ENCODE measurements around a stretch of chr7.

- PRO-cap, 7 experiments = peak in 1 of 7 experiments; most common plus-strand start chr7:134888802 (in 1)
Measured at GRCh38 chr7:134888163-134889025, 97.9 kb upstream of the AGBL3 start.

DNA sequence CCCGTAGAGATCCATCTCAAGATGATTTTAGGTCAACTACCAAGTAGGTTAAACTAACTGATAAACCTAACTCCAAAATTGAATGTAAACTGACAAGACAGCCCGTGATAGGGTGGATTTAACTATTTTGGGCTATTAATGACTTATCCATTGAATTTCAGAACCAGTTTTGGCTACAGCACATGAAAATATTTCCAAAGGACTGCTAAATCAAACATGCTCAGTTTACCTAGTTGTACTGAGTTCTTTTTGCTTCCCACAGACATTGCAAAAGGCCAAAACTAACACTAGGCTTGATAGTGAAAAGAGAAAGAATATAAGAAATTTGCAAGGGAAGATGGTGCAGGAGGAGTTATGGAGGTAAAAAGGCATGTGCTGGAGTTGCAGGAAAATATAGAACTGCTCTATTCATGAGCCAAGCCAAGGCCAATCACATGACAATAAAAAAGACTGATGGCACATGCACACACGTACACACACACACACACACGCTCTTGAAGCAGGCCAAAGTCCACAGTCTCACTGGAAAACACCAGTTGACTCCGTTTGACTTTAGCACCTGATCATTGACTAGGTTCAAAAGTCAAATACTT, 76.0 kb upstream of the AGBL3 start:
- PRO-cap, 7 experiments = no peak in any of the 7 experiments

GRCh38 chr7:134933862-134934456, 52.3 kb upstream of the AGBL3 start:
- PRO-cap, 7 experiments = no peak in any of the 7 experiments

- PRO-cap, 7 experiments = peak in 6 of 7 experiments; most common plus-strand start chr7:134995418 (in 4); most common minus-strand start chr7:134995310 (in 6)
Measured at GRCh38 chr7:134994951-134996125, 9.0 kb downstream of the AGBL3 start.

DNA sequence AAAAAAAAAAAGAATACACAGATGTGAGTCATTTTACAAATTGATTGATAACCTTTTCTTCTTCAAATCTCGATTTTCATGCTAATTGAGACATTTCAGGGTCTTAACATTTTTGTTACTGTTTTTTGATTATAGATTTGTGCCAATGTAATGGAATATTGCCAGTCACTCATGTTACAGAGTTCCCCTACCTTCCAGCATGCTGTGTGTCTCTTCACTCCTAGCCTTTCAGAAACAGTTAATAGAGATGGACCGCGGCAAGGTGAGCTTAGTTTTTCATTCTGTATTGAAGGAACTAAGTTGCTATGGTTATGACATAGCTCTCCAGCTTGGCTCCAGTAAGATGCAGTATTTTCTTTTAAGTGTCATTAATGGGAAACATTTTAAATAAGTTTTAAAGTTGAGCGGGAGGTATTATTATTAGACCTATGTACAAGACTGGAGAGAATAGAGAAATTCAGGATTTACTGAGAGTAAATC, 23.9 kb upstream of the STMP1 start:
- PRO-cap, 7 experiments = no peak in any of the 7 experiments

DNA sequence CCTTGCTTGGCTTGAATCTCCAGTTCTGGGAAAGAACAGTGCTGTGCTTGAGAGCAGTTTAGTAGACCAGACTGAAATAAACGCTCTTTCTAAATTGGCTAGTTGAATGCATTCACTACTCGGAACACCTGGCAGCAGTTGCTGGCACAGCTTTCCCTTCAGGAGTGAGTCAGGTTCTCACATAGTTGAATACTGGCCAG, 16.5 kb downstream of the STMP1 start:
- PRO-cap, 7 experiments = no peak in any of the 7 experiments

DNA sequence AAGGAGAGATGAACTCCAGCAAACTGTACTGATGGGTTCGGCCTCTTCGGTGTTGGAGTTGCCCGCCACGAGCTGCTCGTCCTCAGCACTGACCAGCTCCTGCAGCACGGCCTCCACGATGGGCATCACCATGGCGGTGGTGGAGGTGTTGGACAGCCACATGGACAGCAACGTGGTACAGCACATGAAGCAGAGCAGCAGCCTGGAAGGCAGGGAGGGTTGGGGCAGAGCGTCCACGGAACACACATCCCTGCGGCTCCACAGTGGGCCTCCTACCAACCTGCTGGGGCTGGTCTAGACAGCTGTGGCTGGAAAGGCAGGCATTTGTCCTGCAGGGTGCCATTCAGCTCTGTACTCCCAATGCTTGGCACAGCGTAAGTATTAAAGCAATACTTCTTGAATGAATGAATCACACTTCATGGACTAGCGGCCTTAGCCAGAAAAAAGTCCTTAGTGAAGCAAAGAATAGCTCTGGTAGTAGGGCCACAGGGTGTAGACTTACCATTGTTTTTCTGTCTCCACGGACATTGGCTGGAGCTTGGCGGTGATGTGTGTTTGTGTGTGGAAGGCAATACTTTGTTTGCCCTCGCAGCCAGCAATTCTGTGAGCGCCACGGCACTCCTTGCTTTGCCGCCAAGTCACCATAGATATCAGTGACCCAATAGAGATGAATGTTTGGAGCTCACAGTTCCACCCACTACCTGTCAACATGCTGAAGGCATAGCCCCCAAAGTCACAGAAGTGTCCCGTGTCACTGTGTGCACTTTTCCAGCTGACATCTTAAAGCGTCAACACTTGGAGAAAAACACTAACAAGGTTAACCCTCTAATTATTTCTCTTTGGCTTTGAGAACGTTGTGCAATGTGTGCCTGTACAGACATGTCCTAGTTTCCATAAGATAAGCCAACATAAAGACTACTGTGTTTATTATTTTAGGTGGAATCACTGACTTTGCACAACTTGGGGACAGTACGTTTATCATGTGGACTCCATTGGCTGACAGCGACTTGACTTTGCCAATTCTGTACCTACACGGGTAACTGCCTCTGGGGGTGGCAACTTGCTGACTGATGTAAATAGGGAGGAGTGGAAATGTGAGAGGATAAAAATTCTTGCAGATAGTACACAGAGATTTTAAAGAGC, 21.5 kb downstream of the SLC13A4 start:
- PRO-cap, 7 experiments = no peak in any of the 7 experiments

DNA sequence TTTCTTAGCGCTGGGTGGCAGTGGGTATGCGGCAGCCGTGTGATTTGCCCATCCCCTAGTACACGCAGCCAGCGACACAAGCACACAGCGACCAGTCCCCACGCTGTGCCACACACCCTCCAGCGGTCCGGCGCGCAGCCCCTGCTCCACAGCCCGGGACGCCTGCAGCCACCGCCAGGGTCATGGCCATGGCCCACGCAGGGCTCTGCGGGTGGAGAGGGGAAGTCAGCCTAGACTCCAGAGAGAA, 2.4 kb downstream of the CHRM2 start:
- PRO-cap, 7 experiments = no peak in any of the 7 experiments

GRCh38 chr7:137579902-137580158, 236.3 kb upstream of the PTN start:
- PRO-cap, 7 experiments = no peak in any of the 7 experiments

GRCh38 chr7:137899275-137899941, 52.6 kb upstream of the DGKI start:
- PRO-cap, 7 experiments = no peak in any of the 7 experiments

- PRO-cap, 7 experiments = peak in 6 of 7 experiments; most common plus-strand start chr7:137935416 (in 1); most common minus-strand start chr7:137935358 (in 6)
Measured at GRCh38 chr7:137935159-137935661, 66.7 kb downstream of the CREB3L2 start.

DNA sequence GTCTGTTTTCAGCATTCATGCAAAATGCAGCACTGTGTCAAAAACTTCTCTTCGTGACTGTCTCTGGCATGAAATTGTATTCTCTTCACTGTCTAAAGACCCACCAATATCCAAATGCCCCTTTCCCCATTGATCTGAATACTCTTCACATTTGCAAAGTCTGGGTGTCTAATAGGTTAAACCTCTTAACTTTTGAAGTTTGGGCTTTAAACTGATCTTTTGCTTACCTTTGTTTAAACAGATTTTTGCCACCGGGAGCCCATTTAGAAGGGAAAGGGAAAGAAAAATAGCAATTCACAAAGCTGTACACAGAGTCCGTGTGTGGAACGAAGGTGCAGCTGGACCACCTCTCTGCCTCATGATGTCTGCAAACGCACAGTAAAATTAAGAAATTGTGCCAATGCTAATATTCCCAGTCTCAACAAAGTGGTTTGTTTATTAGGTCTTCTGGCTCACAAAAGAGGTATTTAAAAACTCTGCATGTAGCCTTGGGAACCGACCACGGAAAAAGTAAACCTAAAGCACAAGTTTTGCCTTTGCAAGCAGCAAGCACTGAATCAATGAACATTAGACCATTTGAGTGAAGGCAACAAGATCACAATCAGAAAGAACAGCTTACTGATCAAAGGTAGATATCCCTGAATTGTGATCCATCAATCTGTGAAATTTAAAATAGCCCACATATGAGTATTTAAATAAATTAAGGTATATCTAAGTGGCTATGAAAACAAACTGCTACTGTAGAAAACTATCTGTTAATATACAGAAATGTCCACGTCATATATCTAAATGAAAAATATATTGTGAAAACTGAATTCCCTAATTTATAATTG, 57.7 kb downstream of the CREB3L2 start:
- PRO-cap, 7 experiments = no peak in any of the 7 experiments

DNA sequence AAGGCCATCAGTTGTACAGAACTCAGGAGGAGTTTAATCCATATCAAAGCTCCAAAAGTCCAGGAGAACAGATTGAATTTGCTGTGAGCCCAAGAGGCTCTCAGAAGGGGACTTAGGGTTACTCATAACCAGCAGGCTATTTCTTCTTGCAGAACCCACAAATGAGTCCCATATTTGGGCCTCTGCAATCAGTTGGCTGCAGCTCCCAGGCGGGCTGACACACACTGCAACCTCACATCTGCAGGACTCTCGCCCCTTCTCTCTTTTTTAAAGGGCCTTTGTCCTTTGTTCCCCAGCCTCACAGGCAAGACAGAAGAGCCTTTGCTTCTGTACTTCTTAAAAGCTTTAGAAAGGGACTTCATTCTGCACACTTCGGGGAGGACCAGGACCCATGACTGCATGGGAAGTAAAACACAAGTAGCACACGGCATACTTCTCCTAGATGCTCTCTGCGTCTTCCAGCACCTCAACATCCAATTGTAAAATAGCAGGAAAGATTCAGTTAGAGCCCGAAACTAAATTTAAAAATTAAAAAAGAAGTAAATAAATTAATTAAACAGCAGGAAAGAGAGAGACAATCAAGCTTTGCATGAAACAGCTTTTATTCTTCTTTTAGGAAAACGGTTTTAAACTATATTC, 26.6 kb downstream of the CREB3L2 start:
- PRO-cap, 7 experiments = no peak in any of the 7 experiments

- PRO-cap, 7 experiments = no peak in any of the 7 experiments
Measured at GRCh38 chr7:137990232-137990766, 11.6 kb downstream of the CREB3L2 start.

DNA sequence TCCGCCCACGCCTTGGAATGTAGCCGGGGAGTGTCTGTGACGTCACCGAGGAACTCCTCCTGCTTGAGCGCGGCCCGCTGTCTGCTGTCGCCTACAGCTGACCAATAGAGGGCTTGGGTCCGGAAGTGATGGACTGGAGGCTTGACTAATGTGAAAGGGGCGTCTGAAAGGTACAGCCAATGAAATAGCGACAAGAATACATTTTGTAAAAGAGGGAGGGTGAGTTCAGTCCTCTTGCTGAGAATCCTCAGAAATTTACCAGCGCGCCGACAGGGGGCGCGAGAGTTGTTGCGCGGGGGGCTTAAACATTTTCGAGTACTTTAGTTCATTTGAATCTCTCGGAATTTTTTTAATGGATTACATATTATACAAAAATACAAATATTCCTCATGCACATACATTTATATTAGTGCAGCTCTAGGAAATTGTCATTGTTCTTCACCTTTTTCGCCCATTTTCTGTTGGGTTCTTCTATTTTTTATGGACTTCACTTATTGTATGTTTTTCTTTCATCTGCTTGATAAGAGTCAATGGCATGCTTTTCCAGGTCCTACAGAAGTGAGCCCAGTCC, 420 bp upstream of the CREB3L2 start:
- PRO-cap, 7 experiments = peak in 1 of 7 experiments; most common plus-strand start position 39 of the sequence (in 1)

DNA sequence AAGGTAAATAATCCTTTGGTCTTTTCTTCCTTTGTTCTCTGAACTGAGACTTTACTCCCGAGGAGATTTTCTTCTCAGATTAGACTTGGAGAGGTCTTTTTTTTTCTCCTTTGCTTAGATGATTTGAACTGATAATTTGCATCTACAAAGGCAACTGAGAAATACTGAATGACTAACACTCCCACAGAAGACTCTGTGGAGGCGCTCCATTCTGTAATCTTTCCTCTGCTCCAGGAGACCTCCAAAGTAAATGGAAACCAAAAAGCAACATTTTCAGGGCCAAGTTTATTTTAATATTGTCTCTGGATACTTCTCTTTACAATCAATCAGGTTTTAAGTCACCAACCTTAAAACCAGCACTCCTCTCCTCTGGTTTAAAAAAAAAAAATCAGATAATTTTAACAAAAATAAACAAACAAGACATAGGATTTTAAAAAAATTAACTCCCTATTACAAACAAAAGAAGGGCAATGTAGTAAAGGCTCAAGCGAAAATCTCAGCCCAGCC, 93.4 kb downstream of the AKR1D1 start:
- PRO-cap, 7 experiments = no peak in any of the 7 experiments

GRCh38 chr7:138208149-138208896, 132.1 kb downstream of the AKR1D1 start:
- PRO-cap, 7 experiments = no peak in any of the 7 experiments

GRCh38 chr7:138243436-138244042, 167.3 kb downstream of the AKR1D1 start:
- PRO-cap, 7 experiments = no peak in any of the 7 experiments

GRCh38 chr7:138556323-138557165, 96.5 kb downstream of the TRIM24 start:
- PRO-cap, 7 experiments = no peak in any of the 7 experiments

DNA sequence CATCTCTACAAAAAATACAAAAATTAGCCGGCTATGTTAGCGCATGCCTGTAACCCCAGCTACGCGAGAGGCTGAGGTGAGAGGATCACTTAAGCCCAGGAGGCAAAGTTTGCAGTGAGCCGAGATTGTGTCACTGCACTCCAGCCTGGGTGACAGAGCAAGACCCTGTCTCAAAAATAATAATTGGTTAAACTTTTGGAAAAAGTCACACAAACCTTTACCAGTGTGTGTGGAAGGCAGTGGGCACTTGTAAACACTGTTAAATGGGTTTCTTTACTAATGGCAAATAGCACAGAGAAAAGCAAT, 117.8 kb downstream of the SVOPL start:
- PRO-cap, 7 experiments = no peak in any of the 7 experiments

Measured in T-cell (primary cell).